Cardiac ventricle fibroblast (primary cell): ENCODE data around the genes SCP2 and SLC1A7.

- RAMPAGE, long total RNA = no peak
Measured at GRCh38 chr1:51583311-51583973, 33.5 kb upstream of the OSBPL9 start.

DNA sequence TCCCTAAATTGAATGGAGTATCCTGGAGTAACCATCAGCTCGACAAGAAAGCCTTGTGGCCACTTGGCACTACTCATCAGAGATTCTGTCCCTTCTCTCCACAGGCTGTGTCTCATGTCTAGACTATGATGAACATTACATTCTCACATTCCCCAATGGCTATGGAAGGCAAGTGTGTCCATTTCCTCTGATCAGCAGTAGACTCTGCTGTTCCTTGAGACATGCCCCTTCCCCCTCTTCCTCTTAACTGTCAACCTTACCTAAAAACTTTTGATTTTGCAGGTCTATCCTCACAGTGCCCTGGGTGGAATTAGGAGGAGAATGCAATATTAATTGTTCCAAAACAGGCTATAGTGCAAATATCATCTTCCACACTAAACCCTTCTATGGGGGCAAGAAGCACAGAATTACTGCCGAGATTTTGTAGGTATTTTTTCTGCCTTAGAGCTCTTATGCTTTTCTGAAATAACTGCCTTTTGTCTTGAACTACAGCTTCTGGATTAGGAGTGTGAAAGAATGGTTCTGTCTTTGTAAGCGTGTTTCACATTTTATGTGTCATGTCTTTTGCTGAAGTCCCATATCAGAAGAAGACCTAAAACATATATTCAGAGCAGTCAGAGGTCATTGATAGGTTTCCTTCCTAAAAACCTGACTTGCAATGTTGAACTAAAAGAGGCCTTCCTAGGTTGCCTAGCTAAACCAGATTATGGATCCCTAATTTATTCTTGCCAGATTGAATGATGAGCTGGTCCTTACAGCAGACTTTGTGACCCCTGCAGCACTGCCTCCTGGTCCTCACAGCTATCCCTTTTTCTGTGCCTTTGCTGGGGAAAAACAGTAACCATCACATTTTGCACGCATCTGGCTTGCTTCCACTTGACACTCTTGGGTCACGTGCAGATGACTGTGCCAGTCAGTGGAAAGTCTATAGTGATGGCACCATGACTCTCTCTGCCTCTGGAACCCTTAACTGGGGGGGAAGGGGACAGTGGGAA is 94.1 kb downstream of the NRDC start:
- RAMPAGE, long total RNA = no peak

DNA sequence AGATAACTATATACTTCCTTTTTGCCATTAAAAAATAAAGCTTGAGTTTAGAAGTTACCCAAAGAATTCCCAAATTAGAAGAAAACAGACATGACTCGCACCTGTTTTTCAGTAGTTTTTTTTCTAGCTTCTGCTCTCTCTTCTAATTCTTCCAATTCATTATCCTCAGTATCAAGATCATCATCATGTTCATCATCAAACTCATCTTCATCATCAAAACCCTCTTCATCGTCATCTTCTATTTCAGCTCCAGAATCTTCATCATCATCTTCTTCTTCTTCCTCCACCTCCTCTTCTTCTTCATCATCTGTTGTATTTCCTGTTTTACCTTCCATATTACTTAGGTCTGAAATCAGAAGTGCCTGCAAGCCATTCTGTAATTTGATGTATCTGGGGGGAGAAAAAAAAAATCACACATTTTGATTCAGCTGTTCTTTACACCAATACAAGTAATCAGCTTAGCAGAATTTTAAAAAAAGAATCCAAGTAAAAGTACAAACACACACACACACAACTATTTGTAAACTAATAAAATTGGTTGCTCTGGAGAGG is 38.3 kb downstream of the NRDC start:
- RAMPAGE, long total RNA = no peak

GRCh38 chr1:51969348-51969823 is 21.1 kb downstream of the RAB3B start:
- RAMPAGE, long total RNA = no peak

GRCh38 chr1:52020781-52021259 is 12.8 kb downstream of the KTI12 start:
- RAMPAGE, long total RNA = no peak

GRCh38 chr1:52360054-52360708 is 5.8 kb downstream of the CC2D1B start:
- RAMPAGE, long total RNA = no peak

DNA sequence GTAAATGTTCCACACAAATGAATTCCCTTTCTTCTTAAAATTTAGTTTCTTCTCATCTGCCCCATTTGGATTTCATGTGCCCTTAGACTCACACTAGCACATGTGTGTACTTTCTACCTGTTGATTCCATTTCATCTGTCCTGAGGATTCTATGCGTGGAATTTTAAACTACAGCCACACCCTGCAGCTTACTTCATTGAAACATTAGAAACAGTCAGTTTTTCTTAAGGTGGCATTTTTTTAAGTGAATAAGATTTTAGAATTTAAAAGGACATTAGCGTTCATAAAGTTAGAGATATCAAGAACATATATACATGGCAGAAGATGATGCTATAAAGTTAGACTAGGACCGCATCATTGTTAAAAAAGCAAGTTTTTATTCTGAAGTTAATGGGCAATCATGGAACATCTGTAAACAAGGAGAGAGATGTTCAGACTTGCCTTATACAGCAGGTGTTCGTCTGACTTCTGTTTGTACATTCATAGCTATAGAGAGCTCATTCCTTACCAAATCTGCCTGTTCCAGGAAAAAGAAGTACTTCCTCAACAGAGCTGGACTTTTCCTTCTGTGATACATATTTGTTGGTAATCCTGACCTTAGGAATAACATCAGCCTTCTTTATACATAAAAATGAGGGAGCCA is 3.9 kb upstream of the TUT4 start:
- RAMPAGE, long total RNA = no peak

- RAMPAGE, long total RNA = no peak
Measured at GRCh38 chr1:52601719-52602186, 418 bp upstream of the GPX7 start.

DNA sequence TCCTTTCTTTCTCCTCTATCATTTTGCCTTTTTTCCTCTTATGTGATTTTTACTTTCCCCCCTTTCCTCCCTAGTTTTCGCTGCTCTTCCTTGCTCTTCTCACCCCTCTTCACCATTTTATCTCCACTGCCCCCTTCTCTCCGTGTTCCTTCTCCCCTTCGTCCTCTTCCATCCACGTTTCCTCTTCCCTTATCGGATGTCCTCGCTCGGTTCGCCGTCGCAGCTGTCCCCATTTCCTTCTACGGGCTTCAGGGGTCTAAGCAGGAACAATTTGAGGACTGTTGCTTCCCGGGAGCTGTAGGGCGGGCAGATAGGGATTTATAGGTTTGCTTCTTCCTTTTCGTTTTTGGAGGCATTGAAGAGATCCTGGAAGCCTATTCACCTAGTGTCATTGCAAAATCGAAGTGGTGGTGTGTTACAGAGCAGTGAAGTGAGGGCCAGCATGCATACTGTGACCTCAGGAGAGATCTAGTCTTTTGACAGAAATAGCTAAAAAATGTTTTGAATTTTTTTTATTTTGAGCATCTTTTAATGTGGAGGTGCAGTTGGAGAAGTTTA is 820 bp downstream of the ZYG11B start:
- RAMPAGE, long total RNA = no peak

DNA sequence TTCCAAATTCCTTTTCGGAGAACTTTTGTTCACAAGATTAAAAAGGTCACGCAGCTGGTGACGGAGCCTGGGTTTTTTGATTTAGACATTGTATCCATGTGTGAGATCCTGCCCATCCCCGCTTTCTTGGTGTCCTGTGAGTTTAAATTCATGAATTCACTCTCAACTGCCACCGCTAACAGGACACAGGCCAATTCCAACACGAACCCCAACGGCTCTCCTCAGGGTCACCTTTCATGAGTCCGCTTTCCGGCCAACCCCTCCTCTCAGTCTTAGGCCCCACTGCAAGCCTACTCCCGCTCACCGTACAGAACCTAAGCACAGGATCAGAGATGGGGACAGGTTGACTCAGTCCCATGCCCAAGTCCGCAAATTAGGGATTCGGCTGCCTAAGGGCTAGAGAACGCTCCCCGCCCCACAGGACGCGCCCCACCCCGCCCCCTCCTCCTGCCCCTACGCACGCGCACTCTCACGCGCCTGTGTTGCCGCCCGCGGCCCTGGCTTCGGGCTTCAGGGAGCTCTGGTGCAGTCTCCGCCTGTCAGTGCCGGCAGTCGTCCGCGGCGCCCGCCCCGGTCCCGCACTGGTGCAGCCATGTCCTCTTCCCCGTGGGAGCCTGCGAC is at the start of gene SCP2:
SCP2 (plus strand) TSS at position 472 of the 621 bp plus-strand sequence.
- RAMPAGE, long total RNA = no peak

DNA sequence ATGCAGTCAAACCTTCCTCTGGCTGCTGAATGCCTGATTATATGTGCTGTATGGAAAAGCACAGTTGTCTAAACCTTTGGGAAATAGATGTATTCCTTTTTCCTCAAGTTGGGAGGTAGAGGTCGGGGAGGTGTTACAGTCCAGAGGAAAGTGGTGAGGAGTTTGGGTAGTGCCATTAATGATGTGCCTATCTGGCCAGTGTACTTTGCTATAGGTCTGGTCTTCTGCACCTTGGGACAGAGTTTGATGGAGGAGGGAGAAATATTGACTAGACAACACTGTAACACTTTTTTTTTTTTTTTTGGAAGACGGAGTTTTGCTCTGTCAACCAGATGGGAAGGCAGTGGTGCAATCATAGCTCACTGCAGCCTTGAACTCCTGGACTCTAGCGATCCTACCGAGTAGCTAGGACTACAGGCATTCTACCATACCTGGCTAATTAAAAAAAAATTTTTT is 1.9 kb downstream of the SCP2 start:
- RAMPAGE, long total RNA = no peak

DNA sequence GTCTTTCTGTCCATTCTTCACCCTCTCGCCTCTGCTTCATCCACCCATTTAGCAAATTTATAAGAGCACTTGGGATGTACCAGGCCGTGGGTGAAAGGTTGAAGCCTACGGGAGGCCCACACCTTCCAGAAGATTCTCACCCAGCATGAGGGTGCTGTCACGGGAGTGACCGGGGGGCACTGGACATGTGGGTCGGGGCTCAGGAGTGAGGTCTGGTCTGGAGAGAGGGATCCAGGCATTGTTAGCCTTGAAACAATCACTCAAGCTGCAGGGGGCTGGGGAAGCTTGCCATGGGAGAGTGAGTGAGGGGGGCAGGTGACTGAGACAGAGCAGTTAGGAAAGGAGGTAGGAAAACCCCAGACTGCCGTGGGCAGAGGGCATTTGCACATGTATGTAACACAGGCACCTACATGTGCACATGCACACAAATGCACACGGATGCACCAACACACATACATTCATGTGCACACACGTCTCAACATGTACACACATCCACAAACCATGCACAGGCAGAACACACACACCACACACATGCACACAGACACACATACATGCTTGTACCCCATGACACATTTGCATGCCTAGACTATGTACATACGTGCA is 20.3 kb downstream of the PODN start:
- RAMPAGE, long total RNA = no peak

DNA sequence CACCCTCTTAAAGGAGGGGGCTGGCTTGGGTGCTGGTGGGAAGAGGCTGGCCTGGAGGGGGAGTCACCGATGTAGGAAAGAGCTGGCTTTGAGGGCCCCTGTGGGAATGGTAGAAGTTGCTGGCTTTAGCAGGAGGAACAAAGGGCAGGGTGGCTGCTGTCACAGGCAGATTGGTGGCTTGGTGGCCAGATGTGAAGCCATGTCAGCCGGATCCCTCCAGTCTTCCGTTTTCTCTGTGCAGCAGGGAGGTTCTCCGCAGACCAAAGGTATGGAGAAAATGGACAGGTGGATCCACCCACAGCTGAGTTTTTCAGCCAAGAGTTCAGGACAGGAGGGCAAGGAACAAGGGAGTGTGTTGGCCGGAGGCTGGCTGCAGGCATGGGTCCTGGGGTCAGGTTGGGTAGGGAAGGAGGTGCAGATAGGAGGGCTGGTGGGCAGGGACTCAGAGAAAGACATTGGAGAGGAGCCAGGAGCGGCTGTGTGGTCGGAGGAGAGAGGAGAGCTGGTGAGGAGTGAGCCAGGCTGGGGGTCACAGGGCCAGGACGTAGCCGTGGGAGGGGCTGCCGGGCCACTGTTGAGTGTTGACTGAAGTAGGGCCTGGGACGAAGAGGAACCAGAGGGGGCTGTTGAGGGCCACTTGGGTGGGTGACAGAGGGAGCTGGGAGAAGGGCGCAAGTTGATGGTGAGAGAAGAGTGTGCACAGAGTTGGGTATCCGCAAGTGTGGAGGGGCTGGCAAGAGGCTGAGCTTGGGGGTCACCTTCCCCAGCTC is 21.5 kb downstream of the PODN start:
- RAMPAGE, long total RNA = no peak

DNA sequence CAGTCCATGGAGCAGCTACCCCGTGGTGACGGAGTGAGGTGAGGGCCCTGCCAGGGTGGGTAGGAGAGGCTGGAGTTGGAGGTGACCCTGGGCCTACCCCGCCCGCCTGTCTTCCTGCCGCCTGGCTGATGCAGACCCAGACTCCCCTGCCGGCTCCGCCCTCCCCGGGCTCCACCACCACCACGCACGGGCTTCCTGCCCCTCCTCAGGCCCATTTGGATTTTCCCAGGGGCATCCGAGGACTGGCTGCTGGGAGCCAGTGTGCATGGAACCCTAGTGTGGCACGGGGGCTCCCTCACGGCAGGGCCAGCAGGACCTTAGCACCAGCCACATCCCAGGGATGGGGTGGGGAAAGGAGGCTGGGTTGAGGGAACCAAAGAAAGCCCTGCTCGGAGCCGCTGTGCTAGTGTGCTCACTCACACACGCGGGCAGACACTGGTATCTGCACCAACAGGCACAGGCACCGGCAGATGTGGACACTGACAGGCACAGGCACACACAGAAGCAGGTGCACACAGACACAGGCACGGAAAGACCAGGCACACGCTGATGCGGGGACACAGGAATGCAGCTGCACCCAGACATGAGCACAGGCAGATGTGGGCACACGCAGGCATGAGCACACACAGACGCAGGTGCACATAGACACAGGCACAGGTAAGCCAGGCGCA is 32.7 kb downstream of the PODN start:
- RAMPAGE, long total RNA = no peak

DNA sequence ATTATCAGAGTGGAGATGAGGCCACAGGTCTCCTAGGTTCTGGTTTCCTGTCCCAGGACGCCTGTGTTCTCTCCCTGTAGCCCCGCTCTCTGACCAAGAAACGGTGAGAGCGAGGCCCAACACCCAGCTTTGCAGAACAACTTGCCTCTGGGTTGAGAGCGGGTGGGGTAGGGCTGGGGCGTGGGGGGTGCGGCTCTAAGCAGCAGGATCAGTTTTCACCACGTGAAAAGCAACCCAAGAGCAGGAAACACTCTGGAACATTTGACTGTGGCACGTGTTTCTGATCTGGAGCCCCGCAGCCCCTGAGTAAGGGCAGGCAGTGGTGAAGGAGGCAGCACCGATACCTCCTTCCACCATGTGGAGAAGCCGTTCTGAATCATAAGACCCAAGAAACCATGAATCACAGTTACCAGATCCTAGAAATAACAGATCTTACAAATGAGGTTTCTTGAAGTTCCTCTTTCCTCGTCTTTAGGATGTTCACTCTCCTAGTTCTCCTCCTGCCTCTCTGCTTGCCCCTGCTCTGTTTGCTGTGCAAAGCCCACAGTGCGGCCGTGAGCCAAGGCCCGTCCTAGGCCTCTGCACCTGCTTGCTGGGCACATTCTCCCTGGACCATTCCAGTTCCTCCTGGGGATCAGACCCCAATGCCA is 32.0 kb downstream of the SLC1A7 start:
- RAMPAGE, long total RNA = no peak

- RAMPAGE, long total RNA = no peak
Measured at GRCh38 chr1:53142322-53142780, at the start of gene SLC1A7. SLC1A7 (minus strand) TSS chr1:53142638.

DNA sequence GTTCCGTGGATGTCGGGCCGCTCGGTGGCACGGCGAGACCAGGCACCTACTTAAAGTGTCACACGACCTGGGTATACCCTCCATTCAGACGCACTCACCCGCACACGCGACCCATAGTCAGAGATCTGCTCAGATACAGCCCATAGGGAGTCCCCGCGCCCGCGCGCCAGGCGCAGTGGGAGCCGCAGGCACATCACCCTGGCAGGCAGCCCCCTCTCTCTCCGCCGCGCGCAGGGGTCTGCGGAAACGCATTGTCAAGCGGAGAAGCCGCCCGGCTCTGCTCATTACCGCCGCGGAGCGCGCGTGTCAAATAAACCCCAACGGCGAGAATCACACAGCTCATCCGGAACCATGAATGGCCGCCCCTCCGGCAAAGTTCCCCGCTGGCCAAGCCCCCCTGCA is 709 bp downstream of the LRP8 start:
- RAMPAGE, long total RNA = no peak

DNA sequence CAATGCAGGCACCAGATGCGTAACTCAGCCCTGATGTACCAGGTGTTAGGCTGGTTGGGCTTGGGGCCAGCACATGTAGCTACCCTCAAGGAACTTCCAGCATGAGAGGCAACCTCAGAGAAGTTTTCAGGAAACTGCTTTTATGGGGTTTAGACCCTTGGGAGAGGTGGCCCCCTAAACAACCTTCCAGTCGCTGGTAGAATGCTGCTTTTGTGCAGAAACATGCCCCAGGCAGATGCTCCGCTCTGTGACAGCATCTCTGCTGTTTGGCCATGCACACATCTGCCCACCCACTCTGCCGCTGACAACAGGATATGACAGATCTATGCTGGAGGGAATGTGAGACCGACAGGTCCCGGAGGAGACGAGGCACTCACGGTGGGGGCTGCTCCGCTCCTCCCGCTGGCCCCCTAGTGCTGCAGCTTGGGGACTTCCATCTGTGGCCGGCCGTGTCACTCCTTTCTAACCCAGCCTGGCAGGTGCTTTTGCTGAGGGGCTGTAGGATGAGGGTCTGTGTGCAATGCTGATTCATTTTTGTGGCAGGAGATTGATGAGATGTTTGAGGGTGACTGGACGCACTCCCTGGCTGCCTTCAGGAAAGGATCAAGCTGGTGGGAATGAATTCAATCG is 49.1 kb upstream of the DMRTB1 start:
- RAMPAGE, long total RNA = no peak

GRCh38 chr1:53470028-53470643 is 10.9 kb downstream of the DMRTB1 start:
- RAMPAGE, long total RNA = no peak

- RAMPAGE, long total RNA = no peak
Measured at GRCh38 chr1:53509280-53509744, 50.1 kb downstream of the DMRTB1 start.